Hepatocyte (in vitro differentiated cells and primary cell): ENCODE data around the genes SUSD5 and STAC.

GRCh38 chr3:31959763-31960919, 20.9 kb downstream of the OSBPL10 start:
- RAMPAGE, long total RNA, result no peak
- RRBS, result no CpG with 5 or more reads among the region's 7 CpGs

DNA sequence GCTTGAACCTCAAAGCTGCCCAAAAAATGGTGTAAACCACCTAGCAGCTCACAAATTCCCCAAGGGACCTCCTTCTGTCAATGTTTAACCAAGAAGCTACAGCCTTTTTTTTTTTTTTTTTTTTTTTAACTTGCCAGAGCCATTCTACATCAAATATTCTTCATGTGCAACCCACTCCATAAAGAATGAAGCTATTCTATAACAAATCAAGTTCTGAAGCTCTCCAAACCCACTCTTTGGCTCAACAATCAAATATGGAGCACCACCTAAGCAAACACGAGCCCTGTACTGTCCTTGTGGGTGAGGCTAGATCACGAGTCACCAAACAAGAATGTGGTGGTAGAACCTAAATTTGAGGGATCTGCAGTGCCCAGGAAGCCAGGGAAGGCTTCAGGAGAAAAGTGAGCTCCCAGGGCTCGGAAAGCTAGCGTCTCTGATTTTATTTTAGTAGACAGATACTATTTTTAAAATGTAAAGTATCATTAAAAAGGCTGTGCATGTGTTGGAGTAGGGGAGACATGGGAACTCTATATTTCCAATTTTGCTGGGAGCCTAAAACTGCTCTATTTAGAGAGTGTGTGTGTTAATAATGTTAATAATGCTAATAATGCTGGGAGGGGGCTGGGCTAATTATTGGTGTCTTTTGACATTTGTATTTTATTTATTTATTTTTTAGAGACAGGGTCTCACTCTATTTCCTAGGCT, 20.0 kb downstream of the OSBPL10 start:
- RAMPAGE, long total RNA, result no peak
- RRBS, result no CpG with 5 or more reads among the region's 4 CpGs

DNA sequence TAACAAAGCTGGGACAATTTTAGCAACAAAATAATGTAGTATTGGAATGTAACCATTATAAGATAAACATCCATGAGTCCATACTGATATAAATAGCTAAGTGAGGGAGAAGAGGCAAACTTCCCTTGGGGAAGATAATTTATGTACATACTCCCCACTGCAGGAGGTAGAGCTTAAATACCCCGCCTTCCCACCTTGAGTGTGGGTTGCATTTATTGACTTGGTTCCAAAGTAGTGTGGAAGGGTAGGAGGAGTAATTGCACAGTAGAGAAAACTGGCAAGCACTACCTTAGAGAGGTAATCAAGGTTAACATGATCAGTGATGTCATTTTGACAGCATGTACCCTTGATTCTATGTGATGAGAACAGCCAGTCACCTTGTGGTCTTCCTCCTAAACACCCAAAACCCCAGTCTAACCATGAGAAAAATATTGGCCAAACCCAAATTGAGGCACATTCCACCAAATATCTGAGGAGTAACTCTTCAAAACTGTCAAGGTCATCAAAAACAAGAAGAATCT, 924 bp upstream of the CNOT10 start:
- RAMPAGE, long total RNA, result no peak
- RRBS, result no CpG with 5 or more reads among the region's 1 CpG

GRCh38 chr3:32821129-32821530, 3.3 kb downstream of the TRIM71 start:
- RAMPAGE, long total RNA, result no peak
- RRBS, result no CpG with 5 or more reads among the region's 4 CpGs

- RAMPAGE, long total RNA, result no peak
- RRBS, result no CpG with 5 or more reads among the region's 27 CpGs
Observed at GRCh38 chr3:33093175-33094004, 3.6 kb downstream of the GLB1 start.

DNA sequence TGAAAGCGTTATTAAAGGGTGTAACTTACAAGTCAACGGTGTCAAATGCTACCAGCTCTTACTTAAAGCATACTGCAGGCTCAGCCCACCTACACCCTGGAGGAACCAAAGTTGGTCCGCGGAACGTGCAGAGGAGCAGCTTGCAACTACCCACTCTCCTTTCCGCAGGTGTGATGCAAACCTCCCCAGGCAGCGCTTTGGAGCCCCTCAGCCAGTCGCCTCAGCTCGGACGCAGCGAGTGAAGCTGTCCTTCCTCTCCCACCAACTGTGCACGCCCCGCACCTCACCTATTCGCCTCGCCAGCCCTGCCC, 939 bp downstream of the GLB1 start:
- RAMPAGE, long total RNA, result no peak
- RRBS, result no CpG with 5 or more reads among the region's 15 CpGs

DNA sequence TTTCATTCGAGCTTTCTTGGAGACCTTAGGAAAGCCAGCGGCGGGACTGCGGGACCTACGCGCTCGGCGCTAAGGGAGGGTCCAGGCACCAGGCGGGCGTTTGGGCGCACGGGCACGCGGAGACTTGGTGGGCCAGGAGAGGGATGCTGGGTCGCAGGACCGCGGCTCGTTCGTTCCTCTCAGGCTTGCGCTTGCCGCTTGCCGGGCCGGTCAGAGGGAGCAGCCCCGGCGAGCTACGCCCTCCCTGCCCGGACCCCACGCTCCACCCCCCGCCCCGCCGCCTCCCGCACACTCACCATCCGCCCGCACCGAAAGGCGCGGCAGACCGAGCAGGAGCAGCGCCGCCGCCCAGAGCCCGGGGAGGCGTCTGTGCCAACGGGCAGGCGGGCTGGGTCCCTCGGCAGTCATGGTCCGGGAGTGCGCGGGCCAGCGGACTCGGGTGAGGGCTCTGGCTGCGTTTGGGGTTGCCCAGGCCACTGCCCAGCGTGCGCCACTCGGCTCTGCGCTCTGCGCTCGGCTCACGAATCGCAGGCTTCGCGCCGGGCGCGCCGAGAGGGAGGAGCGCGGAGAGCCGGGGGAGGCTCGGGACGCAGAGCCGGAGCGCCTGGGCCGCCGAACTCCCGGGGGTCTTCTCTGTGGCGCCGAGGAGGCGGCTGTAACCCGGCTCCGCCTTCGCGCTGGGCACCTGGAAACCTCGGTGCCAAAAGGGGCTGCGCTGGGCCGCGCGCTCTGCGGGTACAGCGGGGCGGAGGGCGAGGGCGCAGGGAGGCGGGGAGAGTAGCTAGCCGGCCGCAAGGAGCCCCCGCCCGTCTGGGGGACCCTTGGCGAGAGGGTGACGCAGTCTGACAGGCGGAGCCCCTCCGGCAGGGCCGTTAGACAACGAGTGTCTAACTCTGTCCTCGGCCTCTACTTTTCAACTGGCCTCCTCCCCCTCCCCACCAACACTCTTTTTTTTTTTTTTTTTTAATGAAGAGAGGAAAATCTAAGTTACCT, at the start of gene SUSD5:
Gene SUSD5 (minus strand): TSS at position 421 of the 993 bp plus-strand sequence.
- RAMPAGE, long total RNA, result no peak
- RRBS, result 3% methylated on average over 22 of the region's 105 CpGs

- RAMPAGE, long total RNA, result no peak
- RRBS, result no CpG with 5 or more reads among the region's 7 CpGs
Observed at GRCh38 chr3:33395946-33396438, 44.2 kb downstream of the UBP1 start.

DNA sequence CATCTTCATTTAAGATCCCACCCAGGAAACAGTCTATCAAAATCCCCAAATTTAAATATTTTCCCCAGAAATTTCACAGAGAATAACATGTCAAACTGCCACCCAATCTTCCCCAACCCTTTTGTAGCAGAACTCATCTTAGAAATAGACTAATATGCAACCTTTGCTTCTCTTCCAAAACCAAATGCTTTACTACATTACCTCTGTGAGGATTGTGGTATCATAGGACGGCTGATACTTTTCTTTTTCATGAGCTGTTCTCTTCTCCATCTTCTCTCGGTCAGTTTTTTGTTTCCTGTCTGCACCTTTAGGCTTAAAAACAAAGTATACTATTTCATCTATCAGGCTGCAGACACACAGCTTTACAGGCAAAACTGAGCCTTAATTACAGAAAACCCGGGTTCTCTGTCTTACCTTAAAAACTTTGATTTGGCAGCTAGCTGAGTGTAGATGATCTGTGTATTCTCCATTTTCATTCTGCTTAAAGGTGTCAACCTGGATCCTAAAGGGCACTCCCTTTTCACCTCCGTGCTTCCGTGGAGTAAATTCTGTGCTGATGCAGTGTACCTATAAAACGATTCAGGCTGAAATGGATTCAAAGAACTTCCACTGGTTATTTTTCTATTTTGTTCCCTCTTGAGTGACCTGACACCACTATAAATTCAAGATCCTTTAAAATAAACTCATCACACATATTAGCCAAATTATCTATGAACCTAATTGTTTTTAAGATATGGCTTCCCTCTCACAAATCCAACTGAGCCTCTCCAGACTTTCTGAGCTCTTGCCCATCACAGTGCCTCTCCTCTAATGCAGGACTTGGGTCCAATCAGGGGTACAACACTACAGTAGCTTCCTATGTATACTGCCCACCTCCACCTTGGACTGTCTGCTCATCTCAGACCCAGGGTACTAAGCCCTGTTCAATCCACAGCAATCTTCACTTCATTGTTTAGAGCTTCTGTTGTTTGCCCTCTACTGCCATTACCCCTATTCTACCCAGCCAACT, 30.9 kb downstream of the UBP1 start:
- RAMPAGE, long total RNA, result no peak
- RRBS, result no CpG with 5 or more reads among the region's 6 CpGs

DNA sequence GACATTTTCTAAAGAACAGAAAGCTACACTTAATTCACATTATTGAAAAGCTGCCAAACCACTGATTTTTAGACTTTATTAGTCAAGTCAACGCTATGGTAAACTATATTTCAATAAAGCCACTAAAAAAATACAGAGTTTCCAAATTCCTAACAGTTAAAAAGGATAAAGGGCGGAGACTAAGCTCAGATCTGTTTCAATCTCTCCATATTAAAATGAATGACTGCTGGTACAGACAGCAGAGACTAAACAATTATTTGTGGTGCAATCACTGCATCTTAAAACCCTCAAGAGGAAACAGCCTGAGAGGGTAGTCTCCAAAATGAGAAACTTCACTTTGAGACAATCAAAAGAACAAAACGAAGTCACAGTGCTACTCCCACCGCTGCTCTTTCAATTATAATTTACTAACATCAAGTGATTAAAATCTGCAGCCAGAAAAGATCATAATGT, 1.3 kb downstream of the UBP1 start:
- RAMPAGE, long total RNA, result no peak
- RRBS, result no CpG with 5 or more reads among the region's 4 CpGs

DNA sequence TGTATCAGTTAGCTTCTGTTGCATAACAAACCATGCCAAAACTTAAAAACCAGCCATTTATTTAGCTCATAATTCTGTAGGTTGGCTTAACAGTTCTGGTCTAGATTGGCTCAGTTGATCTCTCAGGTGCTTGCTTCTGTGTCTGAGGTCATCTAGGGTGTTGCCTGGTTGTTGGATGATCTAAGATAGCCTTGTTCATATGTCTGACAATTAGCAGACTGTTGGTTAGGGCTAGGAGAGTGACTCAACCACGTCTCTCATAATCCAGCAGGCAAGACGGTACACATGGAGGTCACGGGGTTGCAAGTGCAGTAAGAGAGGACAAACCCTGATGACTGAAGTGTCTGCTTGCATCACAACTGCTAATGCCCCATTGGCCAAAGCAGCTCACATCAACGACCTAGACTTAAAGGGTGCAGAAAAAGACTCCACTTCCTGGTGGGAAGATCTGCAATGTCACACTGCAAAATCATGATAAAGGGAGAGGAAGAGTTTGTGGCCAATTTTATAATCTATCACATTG, 6.8 kb upstream of the PDCD6IP start:
- RAMPAGE, long total RNA, result no peak
- RRBS, result no CpG with 5 or more reads among the region's 4 CpGs

DNA sequence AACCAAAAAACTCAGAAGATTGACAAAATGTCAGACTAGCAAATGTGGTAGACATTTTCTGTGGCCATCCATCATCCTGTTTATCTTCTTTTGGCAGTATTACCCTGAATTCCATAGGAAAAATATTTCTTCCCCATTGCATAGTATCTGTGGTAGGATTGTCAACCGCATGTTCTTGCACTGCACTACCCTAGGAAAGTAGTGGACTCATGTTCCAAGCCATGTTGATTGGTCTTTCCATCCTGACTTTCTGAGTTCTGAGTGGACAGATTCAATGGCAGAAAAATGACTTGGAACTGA, 694.7 kb downstream of the PDCD6IP start:
- RAMPAGE, long total RNA, result no peak
- RRBS, result no CpG with 5 or more reads among the region's 1 CpG

GRCh38 chr3:35638999-35639131, 460 bp upstream of the ARPP21 start:
- RAMPAGE, long total RNA, result no peak
- RRBS, result no CpG with 5 or more reads among the region's 9 CpGs

DNA sequence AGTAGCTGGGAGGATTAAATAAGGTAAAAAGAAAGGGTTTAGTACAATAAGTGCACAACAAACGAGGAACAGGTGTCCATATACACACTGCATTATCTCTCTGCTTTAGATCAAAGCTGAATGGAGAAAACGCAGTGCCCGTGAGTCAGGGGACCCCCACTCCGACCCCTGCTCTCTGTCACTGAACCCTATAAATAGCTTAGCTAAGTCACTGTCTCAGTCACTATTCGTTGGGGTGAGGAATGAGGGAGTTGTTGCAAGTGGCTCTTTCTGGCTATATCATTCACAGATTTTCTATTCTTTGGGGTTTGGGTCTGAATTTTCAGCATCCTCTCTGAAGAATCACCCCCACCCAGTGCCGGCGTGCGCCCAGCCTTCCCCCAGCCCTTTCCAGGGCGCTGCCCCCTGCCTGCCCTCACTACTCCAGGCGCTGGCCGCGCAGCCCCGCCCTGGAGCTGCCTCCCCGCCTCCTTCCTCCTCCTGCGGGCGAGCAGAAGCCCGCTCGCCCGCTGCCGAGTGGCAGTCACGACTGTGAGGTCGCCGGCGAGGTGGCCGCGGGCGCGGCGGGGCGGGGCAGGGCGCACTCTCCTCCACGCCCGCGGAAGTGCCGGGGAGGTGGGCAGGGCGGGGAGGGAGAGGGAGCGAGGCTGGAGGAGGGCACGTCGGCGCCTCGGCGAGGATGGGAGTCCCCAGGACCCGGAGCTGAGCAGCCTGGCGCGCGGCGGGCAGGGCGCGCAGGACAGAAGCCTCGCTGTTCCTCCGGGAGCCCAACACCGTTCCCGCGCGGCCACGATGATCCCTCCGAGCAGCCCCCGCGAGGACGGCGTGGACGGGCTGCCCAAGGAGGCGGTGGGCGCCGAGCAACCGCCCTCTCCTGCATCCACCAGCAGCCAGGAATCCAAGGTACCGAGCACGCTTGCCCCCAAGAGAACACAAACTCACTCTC, at the start of gene STAC:
Gene STAC (plus strand): TSS at position 653 of the 946 bp plus-strand sequence.
- RAMPAGE, long total RNA, result no peak
- RRBS, result 3% methylated on average over 28 of the region's 68 CpGs

GRCh38 chr3:36380798-36381169, 480 bp downstream of the STAC start:
- RAMPAGE, long total RNA, result no peak
- RRBS, result 2% methylated on average over 6 of the region's 15 CpGs

DNA sequence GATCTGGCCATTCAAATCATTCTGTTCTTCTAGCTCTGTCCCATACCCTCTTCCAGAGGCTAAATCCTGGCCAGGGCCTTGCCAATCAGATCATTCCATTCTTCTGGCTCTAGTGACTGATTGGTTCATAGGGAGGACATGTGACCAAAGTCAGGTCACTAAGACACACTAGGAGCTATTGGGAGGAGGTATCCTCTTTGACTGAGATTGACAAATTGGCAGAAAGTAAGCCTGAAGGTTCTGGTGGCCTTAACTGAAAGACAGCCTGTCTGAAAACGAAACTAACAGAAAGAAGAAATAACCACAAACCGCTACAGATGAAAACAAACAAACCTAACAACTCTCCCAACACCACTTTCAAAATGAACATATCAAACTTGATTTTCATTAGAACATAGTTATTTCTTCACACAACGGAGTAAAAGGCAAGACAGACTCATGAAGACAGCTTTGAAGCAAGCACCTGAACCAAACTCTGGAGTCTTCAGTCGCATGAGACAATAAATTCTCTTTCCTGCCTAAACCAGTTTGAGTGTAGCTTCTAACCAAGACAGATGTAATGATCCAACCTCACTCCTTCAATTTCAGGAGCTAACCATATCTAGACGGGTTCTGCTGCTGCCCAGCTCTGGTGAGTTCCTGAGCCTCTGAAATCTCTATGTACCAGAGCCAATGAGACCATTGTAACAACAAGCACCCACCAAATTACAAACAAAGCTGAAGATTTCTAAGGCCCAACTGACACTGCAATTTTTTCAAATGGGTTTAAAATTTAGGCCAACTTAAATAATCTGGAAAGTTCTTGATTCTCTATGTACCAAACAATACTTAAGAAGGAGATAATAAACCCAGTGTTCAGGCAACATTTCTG, 68.3 kb downstream of the TRANK1 start:
- RAMPAGE, long total RNA, result no peak
- RRBS, result no CpG with 5 or more reads among the region's 5 CpGs

GRCh38 chr3:36905348-36905603, 39.6 kb downstream of the TRANK1 start:
- RAMPAGE, long total RNA, result no peak
- RRBS, result no CpG with 5 or more reads among the region's 2 CpGs

DNA sequence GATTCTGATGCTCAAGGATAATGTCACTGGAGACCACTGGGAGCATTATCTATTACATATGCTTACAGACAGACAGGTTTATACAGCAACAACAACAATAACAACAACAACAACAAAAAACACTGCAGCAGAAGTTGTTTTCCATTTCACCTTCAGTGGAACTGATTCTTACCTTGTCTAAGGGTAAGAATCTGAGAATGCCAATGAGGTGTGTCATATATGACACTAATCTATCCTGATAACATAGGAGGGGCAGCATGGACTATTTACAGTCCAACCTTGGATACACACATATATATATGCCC, 9.5 kb upstream of the TRANK1 start:
- RAMPAGE, long total RNA, result no peak

DNA sequence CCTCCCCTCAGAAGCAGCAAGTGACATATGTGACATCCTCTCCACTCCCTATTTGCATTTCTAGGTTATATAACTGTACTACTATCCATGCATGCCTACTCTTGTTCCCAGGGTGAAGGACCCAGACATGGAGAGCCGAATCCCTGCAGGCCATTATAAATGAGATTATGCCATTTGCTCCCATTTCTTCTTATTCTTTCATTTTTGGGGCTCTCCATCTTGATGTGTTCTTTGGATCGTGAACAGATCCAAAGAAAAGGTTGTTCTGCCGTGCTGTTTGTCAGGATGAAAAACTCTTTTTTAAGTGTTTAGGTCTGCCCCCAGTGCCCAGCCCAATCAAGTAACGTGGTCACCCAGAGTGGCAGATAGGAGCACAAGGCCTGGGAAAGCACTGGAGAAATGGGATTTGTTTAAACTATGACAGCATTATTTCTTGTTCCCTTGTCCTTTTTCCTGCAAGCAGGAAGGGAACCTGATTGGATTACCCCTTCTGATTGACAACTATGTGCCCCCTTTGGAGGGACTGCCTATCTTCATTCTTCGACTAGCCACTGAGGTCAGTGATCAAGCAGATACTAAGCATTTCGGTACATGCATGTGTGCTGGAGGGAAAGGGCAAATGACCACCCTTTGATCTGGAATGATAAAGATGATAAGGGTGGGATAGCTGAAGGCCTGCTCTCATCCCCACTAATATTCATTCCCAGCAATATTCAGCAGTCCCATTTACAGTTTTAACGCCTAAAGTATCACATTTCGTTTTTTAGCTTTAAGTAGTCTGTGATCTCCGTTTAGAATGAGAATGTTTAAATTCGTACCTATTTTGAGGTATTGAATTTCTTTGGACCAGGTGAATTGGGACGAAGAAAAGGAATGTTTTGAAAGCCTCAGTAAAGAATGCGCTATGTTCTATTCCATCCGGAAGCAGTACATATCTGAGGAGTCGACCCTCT, 55.0 kb downstream of the MLH1 start:
- RAMPAGE, long total RNA, result no peak
- RRBS, result no CpG with 5 or more reads among the region's 14 CpGs

GRCh38 chr3:37180900-37181602, 6.7 kb upstream of the LRRFIP2 start:
- RAMPAGE, long total RNA, result no peak
- RRBS, result no CpG with 5 or more reads among the region's 4 CpGs